ENCODE measurements around the genes SPDYA and CAPN14.

- PRO-cap = no peak
Measured at GRCh38 chr2:28391188-28391474, 1.5 kb upstream of the FOSL2 start.

DNA sequence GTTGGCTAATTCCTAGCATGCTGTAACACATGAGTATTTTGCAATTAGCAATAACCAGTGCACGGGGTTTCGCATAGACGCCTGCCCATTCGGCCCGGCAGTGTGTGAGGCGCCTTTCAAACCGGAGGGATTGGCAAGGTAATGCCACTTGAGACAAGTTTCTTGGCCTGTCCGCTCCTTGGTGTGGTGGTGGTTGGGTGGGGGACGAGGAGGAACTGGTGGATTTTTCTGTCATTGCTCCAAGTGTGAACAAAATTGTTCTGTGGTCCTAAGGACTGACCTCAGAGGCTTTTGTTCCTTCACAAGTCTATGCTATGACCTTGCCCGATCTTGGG is 2.9 kb downstream of the FOSL2 start:
- PRO-cap = bidirectional peak, plus-strand start at position 88 of the sequence, minus-strand start outside the sequence; bidirectional peak, plus-strand start at position 119 of the sequence, minus-strand start at position 132 of the sequence; bidirectional peak, plus-strand start at position 181 of the sequence, minus-strand start at position 217 of the sequence

- PRO-cap = no peak
Measured at GRCh38 chr2:28402509-28403605, 10.2 kb downstream of the FOSL2 start.

GRCh38 chr2:28403606-28404081 is 11.0 kb downstream of the FOSL2 start:
- PRO-cap = unidirectional peak, plus-strand start at chr2:28403854

DNA sequence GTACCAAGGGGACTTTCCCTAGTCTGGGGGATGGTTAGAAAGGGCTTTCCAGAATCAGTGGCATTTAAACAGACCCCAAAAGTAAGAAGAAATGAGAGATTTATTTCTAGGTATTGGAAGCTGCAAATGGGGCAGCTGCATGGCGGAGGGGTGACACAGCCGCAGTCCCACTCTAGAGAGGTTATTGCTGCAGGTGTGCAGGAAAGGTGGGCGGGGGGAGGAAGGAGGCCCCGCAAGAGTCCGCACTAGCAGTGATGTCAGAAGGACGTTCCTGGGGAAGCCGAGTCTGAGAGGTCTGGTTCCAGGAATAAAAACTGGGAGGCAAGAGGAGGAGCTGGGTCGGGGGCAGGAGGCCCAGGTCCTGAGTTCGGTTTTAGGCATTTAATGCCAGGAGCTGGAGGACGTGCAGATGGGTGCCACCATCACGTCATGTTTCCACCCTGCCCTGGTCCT is 30.5 kb downstream of the FOSL2 start:
- PRO-cap = no peak

- PRO-cap = no peak
Measured at GRCh38 chr2:28437096-28437994, 44.7 kb downstream of the FOSL2 start.

- PRO-cap = no peak
Measured at GRCh38 chr2:28545662-28546355, 49.9 kb downstream of the PLB1 start.

DNA sequence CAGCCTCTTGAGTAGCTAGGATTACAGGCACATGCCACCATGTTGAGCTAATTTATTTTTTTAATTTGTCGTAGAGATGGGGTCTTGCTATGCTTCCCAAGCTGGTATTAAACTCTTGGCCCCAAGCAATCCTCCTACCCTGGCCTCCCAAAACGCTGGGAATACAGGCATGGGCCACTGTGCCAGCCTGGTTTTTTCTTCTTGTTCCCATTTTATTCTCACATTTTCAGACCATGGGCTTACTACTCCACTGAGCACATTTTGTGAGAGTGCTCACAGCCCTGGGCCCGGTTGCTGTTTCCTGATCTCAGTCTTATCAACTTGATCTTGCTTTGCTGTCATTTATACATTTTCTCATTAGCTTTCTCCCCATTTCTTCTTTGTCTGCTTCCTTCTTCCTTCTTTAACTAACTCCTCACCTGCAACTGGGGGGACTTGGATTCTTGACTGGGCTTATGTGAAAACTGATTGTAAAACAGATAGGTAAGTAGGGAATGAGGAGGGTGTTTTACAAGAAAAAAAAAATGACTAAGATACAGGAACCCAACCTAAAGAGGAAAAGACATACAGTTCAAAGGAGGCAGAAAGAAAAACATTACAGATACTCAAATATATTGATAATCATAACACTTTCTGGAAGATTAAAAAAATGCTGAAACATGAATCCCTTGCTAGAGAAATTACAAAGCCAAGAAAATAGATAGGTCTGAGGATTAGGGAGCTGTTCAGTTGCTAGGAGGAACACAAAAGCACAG is 117.4 kb downstream of the PLB1 start:
- PRO-cap = no peak

GRCh38 chr2:28649420-28649896 is 102.2 kb upstream of the PPP1CB start:
- PRO-cap = no peak

GRCh38 chr2:28810153-28811027 is at the start of gene SPDYA:
Gene SPDYA, plus strand, starts transcription at chr2:28810834.
- PRO-cap = no peak

GRCh38 chr2:28869448-28870149 is 510 bp downstream of the TRMT61B start:
- PRO-cap = no peak

DNA sequence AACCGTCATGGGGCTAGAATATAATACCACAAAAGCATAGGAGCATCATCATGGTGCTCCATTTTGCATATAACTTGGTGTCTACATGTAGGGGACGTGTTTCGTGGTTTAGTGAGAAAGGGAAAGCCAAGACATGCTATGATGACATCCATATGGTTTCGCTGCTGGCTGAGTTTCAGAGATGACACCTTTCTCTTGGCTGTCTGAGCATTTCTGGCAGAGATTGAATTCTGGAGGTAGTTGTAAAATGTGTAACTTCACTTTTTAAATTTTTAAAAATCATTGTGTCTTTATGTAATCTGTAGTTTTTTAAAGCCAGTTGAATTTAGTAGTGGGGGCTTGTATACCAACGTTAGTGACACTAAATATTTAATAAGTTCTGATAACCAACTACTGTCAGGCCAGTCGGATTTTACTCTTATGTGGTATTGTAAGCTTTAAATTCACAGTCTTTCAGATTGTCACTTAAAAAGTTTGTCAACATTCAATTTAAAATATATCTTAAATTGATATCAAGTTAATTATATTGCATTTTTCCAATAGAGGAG is 32.5 kb downstream of the WDR43 start:
- PRO-cap = no peak

DNA sequence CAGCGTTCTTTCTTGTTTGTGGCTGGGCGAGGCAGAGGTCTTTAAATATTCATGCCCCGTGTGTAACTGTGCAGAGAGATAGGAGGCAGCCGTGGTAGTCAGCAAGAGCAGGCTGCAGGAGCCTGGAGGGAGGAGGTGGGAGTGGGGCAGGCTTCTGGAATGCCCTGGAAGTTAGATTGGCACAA is 199.8 kb downstream of the CLIP4 start:
- PRO-cap = no peak

DNA sequence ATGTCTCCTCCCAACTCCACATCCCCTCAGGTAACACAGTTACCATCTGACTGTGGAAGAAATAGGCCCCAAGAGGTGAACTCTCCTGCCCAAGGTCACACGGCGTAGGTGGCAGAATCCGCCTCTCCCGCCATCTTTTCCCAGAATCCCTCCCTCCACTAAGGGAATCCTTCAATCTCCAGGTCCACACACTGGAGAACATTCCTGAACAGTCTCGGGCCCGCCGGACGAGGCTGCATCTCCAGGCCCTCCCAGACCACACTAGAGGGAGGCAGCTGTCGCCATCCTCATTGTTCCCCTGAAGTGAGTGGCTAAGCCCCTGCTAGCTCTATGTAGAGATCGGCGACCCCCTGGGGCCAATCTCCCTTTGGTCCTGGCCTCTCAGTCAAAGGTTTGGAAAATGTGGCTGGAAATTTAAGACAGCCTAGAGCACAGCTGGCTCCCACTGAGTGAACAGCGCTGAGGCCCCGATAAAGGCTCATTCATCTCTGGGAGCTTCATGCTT is 360.1 kb downstream of the CLIP4 start:
- PRO-cap = no peak

DNA sequence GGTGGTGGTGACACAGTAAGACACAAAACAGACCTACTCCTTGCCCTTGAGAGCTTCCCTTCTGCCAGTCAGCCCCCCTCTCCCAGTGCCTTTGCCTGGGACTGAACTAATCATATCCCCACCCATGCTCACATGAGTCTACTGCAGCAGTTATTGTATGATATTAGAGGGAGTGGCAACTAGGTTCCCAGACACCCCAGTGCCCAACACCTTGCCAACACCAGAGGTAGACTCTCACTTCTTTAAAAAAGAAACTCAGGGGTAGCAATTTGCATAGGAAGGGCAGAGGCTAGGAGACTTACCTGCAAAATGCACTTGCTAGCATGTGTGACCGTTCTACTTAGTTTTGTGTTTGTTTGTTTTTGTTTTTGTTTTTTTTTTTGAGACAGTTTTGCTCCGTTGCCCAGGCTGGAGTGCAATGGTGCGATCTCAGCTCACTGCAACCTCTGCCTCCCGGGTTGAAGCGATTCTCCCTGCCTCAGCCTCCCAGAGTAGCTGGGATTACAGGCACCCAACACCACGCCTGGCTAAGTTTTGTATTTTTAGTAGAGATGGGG is 7.0 kb upstream of the LBH start:
- PRO-cap = no peak

DNA sequence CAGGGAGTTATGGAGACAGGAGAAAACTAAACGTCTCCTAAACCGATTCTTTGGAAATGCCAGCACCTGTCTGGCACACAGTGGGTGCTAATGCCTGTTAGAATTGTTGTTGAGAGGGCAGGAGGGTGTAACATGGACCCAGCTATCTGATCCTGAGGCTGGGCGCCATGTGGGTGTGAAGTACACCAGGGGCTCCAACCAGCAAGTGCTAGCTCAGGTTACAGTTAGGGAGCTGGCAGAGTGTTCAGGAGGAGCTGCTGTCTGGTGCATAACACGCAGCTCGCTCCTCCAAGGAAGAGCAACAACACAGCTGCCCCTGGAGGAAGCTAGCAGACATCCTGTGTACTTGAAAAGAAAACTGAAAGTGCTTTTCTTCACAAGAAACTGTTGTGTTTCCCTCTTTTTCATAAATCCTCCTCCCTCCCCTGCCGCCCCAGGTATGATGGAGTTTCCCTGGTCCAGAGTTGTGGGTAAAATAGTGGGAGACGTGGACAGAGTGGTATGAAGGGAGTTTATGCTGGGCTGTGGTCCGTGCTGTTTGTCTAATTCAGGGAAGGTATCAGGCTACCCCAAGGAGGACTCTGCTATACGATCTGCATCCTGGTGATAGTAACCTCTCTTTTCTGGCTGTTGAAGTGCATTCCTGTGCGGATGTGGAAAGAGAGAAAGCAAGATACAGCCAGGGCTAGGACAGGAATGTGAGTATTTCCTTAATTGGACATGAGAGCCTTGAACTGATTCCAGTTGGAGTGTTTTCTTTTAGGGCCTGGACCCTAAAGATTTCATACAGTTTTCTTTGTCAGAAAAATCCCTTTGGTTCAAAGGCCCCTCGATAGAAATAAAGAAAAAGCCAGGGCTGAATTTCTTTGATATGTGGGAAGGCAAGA is 6.1 kb upstream of the LBH start:
- PRO-cap = no peak

GRCh38 chr2:30257339-30258319 is 26.3 kb downstream of the LBH start:
- PRO-cap = no peak

DNA sequence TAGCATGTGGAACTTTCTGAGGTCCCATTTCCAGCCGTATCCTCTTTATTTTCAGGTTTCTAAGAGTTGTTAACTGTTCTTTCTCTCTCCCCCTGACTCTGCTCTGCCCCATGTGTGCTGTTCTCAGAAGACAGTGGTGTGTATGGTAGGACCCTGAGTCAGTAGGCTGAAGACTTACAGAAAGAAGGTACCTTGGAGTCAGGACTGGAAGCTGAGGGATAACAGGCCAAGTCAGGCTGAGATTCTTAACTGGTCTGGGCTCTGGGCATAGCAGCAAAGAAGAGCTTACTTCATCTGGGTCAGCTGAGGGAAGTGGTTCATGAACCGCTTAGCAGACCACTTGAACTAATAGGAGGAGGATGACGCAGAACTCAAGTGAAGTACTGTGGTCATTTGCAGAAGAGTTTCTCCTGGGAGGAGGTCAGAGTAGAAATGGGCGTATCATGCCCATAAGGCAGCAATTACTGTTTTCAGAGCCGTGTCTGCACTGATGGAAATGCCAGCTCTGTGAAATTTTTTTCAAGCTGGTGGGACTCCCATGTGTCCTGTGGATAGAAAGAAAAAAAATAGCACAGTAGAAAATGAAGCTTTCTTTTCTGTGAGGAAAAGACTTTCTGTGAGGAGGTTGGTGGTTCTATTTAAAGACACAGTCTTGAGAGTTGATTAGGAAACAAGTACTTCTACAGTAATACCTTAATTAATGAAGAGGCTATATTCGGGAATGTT is 164.6 kb downstream of the LCLAT1 start:
- PRO-cap = no peak

DNA sequence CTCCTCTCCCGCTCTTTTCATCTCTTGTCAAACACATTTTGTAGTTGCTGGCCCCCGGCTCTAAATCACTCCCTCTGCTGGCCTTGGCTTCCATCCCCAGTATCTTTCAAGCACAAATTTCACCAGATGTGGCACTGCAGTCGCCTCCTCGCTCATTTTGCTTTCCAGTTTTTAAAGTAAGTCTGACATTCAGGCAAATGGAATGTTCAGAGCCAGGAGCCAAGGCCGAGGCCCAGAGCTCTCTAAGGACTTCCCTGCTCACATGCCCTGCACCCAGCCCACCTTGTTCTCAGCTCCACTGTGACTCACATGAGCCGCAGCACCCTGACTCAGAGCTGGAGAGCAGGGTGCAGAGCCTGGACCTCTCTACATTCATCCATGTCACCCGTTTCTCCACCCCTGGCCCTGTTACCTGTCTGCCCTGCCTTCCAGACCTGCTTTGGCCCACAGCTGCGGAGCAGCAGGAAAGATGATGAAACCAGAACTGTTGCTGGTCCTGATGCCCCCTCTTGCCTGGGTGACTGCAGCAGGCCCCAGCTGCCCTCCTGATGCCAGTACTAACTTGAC is 158.3 kb downstream of the GALNT14 start:
- PRO-cap = no peak

DNA sequence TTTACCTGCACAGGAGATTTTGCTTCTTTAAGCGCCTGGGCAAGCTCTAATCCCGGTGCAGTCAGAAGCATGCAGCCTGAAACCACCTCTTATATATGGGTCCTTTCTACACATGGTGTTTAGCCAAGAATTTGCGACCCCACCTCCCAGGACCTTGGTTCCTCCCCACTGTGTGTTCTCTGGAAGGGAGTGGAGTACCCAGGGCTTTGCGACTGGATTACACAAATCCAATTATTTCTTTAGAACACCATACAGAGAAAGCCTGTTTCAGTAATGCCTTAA is at the start of gene CAPN14:
CAPN14 (minus strand) TSS at position 65 of the 282 bp plus-strand sequence.
- PRO-cap = no peak

Measured in tibial artery (tissue), 1 donor.